ENCODE results near the genes CRTAM and OR10G4.

DNA sequence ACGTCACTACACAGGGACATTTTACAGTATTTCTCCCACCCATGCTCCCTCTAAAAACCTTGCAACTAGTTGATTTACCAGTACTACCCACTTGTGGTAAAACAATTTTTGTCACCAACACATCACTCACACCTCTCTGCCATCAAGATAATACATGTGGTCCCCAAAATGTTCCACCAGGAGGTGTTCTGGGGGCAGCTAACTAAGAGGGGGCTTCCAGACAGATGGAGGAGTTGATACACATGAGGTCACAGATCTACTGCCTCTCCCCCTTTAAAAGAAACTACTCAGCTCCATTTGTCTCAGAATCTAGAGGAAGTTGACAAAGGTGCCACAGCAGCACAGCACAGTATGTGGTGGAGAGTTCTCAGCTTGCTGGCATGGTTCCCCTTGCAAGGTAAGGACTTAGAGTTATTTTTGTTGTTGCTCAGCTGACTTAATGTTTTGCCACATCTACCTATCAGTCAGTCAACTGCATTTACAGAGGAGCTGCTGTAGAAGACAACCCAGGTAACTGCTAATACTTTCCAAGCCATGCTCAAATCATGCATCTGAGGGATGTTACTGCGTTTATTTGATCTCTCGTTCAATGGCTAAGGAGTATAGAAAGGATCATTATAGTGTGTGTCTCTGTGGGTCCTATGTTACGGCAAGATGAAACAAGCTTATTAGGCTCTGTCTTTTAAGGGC is at the start of gene CRTAM:
Gene CRTAM (plus strand): TSS at position 305 of the 690 bp plus-strand sequence.
- RRBS: no CpG with 5 or more reads among the region's 4 CpGs
CAGE:
- cytosol, long polyA plus RNA: no peak
- long polyA plus RNA: no peak
- nucleus, long polyA plus RNA: no peak

GRCh38 chr11:122862091-122862568 is 20.4 kb upstream of the JHY start:
- RRBS: no CpG with 5 or more reads among the region's 1 CpG
CAGE:
- cytosol, long polyA plus RNA: no peak
- long polyA plus RNA: no peak
- nucleus, long polyA plus RNA: no peak

DNA sequence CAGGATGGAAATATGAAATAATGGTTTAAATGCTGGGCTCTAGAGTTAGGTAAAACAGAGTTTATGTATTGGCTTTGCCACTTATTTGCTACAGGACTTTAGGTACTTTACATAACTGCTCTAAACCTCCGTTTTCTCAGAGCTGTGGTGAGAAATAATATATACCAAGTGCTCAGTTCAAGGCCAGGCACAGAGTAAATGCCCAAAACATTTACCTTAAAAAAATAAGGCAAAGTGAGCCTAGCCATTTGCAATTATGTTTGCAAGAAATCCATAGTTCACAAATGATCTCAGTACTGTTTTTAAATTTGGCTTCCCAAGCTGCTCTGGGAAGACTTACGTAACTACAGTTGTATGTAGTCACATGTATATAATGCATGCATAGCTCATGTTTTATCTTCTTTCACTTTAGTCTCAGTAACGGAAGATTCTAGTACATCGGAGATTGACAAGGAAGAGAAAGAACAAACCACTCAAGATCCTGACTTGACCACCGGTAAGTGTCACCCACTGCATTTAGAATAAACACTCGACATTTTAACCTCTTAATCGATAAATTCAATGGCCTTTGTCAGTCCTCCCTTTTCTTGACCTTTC is 18.2 kb upstream of the JHY start:
- RRBS: no CpG with 5 or more reads among the region's 7 CpGs
CAGE:
- cytosol, long polyA plus RNA: no peak
- long polyA plus RNA: no peak
- nucleus, long polyA plus RNA: no peak

DNA sequence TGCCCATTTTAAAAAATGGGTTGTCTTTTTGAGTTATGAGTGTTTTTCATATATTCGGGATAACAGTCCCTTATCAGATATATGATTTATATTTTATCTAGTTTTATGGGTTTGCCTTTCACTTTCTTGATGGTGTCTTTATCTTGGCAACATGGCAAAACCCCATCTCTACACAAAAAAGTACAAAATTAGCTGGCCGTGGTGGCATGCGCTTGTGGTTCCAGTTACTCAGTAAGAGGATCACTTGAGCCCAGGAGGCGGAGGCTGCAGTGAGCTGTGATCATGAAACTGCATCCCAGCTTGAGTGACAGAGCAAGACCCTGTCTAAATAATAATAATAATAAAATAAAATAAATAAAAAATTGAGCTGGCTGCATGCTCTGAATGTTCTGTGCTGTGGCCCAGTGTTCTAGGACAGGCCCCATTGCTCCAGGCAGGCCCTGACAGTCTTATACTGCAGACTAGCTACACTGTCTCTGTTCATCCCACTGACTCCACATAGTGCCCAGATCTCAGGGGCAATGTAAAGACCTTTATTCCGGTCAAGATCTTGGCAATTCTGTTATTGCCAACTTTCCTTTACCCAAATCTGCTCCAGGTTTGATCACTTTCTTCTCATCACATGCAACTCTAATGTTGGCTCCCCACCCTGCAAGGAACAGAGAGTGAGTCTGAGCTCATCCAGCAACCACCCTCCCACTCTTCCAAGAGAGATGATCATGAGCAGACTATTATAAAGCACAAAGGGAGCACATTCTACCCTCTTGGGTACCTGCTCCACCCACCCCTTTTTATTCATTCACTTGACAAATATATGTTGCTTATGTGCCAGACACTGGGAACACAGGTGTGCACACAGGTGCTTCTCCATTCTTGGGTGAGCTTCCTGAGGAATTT is 8.8 kb downstream of the HSPA8 start:
- RRBS: no CpG with 5 or more reads among the region's 5 CpGs
CAGE:
- cytosol, long polyA plus RNA: no peak
- long polyA plus RNA: no peak
- nucleus, long polyA plus RNA: no peak

DNA sequence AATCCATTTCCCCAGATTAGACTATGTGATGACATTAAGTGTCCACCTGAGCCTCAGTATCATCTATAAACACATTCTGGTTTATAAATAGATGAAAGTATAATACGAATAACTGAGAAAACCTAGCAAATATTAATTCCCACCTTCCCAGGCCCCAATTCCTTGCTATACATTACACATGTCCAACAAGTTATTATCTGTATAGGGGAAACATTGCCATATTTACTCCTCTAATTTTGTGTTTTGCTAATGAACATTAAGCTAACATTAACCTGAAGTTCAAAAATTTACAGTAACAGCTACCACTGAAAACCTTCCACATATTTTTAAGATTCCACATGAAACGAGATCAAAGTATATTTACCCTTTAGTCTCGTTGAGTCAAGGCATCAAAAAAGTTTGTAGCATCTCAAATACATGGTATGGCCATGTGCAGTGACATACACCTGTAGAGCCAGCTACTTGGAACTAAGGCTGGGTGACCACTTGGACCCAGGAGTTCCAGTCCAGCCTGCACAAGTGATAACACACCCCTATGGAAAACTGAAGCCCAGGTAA is 6.0 kb downstream of the HSPA8 start:
- RRBS: no CpG with 5 or more reads among the region's 3 CpGs
CAGE:
- cytosol, long polyA plus RNA: no peak
- long polyA plus RNA: no peak
- nucleus, long polyA plus RNA: no peak

- RRBS: no CpG with 5 or more reads among the region's 16 CpGs
CAGE:
- cytosol, long polyA plus RNA: no peak
- long polyA plus RNA: no peak
- nucleus, long polyA plus RNA: no peak
These were observed 1.7 kb upstream of the HSPA8 start for GRCh38 chr11:123063313-123064373.

- RRBS: no CpG with 5 or more reads among the region's 8 CpGs
CAGE:
- cytosol, long polyA plus RNA: no peak
- long polyA plus RNA: no peak
- nucleus, long polyA plus RNA: no peak
These were observed 12.8 kb upstream of the HSPA8 start for GRCh38 chr11:123074676-123075105.

DNA sequence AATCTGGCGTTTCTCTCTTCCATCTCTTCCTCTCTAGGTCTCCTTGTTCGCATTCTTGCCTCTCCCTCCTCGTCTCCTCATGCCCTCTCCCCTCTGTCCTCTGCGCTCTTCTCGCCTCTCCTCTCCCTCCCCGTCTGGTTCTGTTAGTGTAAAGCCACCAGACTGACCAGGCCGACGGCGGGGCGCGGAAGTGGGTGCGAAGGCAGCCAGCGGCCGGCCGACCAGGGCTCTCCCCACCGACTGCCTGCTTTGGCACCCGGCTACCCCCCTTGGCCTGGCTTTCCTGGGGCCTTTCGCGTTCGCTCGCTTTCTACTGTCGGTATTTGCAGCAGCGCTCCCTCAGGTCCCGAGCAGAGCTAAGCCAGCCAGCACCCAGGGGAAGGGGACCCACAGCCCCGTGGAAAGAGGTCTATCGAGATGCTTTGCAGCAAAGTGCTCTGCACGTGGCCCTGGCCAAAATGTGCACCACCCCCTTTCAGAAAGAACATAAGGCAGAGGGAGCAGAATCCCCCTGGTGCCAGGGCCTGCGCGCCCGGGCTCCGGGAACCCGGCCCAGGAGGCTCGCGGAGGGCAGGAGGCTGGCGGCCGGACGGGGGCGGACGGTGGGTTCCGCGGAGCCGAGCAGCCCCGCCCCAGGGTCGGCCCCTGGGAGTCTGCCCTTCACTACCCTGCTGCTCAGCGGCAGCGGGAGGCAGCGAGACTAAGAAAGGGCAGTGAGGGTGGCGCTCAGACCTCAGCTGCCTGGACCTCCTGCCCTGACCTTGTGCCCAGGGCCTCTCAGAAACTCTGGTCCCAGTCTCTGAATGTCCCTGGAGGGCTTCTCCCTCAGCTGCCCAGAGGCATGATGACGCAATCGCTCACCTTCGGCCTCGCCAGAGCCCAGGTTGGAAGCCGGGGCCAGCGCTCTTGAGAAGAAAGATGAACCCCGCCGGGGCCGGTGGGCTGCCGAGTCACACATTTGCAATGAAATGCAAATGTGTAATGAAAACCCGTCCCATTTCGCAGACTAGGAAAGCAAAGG is 900 bp upstream of the CLMP start:
- RRBS: 30% methylated on average over 8 of the region's 60 CpGs
CAGE:
- cytosol, long polyA plus RNA: no peak
- long polyA plus RNA: no peak
- nucleus, long polyA plus RNA: no peak

DNA sequence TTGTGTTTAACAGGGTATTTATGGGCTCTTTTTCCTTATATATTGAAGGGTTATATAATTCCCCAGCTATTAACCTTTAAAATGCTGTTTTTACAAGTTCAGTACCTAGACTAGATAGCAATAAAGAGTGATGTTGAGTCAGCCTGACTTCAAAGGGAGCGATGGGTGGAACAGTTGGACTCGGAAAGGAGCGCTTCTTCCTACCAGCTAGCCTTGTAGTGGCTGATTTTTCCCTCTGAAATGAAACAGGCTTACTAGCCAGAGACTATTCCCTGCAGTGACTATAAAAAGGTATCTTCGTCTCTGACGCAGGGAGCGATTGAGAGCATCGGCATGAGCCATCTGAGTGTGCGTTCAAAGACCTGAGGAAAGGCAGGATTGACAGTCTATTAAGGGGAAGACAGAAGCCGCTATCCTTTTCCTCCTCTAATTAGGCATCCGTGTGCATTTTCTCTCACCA is 66.0 kb upstream of the GRAMD1B start:
- RRBS: no CpG with 5 or more reads among the region's 10 CpGs
CAGE:
- cytosol, long polyA plus RNA: no peak
- long polyA plus RNA: no peak
- nucleus, long polyA plus RNA: no peak

DNA sequence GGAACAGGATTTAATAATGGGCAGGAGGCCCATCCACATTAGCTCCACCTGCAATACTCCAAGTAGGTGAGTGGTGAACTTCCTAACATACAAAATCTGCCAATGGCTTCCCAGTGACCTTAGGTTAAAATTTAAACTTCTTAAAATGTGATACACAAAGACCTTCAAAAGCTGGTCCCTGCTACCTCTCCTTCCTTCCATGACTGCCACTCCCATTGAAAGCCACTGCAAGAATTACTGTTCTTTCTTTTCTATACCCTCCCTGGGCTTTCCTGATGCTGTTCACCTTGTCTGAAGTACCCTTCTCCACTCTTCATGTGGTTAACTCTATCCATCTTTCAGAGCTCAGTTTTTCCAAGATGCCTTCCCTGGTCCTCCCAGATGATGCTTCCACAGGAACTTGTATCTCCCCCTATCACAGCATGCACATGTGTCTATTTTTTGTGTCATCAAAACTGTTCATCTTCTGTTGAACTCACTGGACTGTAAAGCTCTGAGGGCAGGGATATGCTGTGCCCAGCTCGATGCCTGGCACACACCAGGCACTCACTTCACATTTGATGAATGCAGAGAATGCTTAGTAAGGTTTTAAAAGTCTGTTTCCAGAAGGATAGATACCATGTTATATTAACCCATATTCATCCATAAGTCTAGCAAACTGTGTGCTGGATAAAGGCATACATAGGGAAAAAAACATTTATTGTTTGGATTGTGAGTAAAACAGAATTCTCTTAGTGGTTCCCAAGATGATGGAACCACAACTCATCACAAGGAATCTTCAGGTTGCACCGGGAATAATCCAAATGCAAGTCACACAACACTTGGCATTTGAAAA is 7.1 kb downstream of the ZNF202 start:
- RRBS: no CpG with 5 or more reads among the region's 2 CpGs
CAGE:
- cytosol, long polyA plus RNA: no peak
- long polyA plus RNA: no peak
- nucleus, long polyA plus RNA: no peak

- RRBS: no CpG with 5 or more reads among the region's 2 CpGs
CAGE:
- cytosol, long polyA plus RNA: no peak
- long polyA plus RNA: no peak
- nucleus, long polyA plus RNA: no peak
These were observed at the start of gene OR10G4 for GRCh38 chr11:124012846-124013282. TSS of gene OR10G4 (plus strand) at chr11:124012997.

DNA sequence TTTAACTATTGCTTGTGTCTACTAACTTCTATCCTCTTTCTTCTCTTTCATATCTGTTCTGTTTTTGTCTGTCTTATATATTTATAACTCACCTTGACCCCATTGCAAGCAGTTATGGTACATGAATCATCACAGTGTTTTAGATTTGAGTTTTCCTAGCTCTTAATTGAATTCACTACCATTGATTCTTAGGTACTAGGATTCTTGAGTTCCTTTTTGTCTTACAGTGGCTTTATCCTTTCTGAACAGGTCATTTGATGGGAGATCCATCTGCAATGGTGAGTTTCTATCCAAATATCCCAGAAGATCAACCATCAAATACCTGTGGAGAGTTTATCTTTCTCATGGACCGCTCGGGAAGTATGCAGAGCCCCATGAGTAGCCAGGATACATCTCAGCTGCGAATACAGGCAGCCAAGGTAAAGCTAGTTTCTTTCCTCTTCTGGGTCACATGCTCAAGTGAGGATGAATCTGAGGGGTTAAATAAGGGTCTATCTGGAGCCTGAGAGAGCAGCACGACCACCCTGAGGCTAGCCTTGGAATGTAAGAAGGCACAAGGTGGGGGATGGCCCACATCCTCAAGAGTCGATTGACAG is 7.6 kb downstream of the VWA5A start:
- RRBS: no CpG with 5 or more reads among the region's 5 CpGs
CAGE:
- cytosol, long polyA plus RNA: no peak
- long polyA plus RNA: no peak
- nucleus, long polyA plus RNA: no peak

DNA sequence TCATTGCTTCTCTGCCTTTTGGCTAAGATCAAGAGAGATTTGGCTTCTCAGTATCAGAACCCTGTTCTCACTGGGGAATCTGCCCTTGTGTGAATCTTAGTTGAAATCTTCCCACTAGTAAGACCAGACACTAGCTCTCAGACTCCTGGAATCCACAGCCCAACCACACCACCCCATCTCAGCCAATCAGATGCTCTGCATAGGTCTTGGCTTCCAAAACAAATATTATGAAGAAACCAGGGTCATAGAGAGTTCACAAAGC is 5.5 kb downstream of the OR8B12 start:
CAGE:
- cytosol, long polyA plus RNA: no peak
- long polyA plus RNA: no peak
- nucleus, long polyA plus RNA: no peak

DNA sequence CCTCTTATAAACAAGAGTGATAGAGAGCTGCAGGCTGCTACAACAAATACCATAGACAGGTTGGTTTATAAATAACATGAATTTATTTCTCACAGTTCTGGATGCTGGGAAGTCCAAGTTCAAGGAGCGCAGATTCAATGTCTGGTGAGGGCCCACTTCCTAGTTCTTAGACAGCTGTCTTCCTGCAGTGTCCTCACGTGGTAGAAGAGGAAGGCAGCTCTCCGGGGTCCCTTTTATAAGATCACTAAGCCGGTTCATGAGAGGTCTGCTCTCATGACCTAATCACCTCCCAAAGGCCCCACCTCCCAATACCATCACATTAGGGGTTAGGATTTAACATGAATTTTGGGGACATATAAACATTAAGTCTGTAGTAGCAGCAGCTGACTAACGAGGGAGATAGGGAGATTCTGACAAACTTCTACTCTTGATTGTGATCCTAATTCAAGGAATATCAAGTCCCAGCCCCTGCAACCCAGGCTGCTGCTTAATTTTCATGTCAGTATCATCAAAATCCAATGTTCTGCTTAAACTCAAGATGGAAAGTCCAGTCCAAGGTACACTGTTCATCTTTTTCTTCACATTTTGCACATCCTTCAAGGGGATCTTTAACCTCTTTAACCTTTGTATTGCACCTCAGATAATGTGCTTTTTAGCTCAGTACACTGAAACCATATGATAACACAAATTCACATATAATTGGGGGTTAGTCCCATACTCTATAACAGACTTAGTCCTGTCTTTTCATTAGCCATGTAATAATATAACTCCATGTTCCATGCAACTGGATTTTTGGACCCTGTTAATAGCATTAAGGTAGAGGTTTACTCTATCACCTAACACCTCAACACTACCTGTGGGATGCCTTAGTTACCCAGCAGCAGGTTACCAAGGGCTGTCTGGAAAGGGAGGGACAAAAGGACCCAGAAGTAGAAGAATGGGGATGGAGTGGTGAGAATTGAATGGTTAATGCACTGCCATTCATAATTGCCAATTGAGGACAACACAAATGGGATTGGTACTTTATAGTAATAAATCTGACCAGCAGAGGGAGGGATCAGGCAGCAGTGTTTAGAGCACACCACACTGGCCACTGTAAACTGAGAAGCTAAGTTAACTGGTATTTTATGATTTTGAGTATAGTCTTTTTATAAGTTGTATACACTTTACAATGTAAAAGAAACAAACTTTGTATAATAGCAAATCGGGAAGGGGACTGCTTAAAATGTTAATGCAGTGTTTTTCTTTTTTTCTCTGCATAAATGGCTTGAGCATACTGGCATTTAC is 10.3 kb downstream of the TBRG1 start:
- RRBS: no CpG with 5 or more reads among the region's 6 CpGs
CAGE:
- cytosol, long polyA plus RNA: start-site peak on the plus strand centred at position 902 of the sequence, 407 bp wide, 12 and 29 reads in 2 replicates
- long polyA plus RNA: no peak
- nucleus, long polyA plus RNA: no peak

- RRBS: no CpG with 5 or more reads among the region's 4 CpGs
CAGE:
- cytosol, long polyA plus RNA: no peak
- long polyA plus RNA: no peak
- nucleus, long polyA plus RNA: no peak
These were observed 15.2 kb upstream of the ESAM start for GRCh38 chr11:124777179-124777737.

DNA sequence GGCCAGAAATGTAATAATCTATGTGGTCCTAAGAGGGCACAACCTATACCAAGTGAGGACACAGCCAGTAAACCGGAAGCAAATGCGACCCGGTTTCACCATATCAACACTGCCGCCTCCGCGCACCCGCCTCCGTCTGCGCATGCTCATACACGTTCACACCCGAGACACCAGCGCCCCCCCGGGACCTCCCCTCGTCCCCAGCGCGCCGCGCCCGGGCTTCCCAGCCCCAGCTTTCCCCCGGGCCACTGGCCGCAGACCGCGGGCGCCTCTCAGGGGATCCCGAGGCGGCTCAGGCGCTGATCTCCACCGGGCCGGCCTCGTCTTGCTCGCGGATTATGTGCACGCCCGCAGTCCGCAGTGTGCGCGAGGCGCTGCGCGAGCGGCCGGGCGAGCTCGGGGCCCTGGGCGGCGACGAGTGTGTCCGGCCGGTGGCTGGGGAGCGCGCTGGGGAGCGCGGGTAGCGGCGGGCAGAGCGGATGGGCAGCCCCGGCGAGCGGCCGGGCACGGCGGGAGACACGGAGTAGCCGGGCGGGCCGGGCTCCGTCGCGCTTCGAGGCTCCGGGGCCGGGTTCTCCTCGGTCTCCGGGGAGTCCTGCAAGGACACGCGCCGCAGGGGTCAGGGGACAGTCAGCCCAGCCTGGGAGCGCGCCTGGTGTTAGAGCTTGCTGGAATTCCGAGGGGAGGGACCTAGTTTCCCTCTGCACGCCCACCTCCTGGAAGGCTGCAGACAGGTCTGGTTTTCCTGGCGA is 14.8 kb downstream of the HEPACAM start:
- RRBS: 8% methylated on average over 33 of the region's 82 CpGs
CAGE:
- cytosol, long polyA plus RNA: no peak
- long polyA plus RNA: no peak
- nucleus, long polyA plus RNA: no peak

GRCh38 chr11:125063522-125064073 is 493 bp downstream of the SLC37A2 start:
- RRBS: 4% methylated on average over 1 of the region's 30 CpGs
CAGE:
- cytosol, long polyA plus RNA: no peak
- long polyA plus RNA: no peak
- nucleus, long polyA plus RNA: no peak

- RRBS: 77% methylated on average over 2 of the region's 4 CpGs
CAGE:
- cytosol, long polyA plus RNA: no peak
- long polyA plus RNA: no peak
- nucleus, long polyA plus RNA: no peak
These were observed 63.9 kb downstream of the PKNOX2 start for GRCh38 chr11:125228441-125228914.

GRCh38 chr11:125455882-125456439 is 40.1 kb downstream of the FEZ1 start:
- RRBS: no CpG with 5 or more reads among the region's 16 CpGs
CAGE:
- cytosol, long polyA plus RNA: no peak
- long polyA plus RNA: no peak
- nucleus, long polyA plus RNA: no peak

GRCh38 chr11:125489185-125489760 is 6.8 kb downstream of the FEZ1 start:
- RRBS: no CpG with 5 or more reads among the region's 15 CpGs
CAGE:
- cytosol, long polyA plus RNA: no peak
- long polyA plus RNA: no peak
- nucleus, long polyA plus RNA: no peak